Choroid plexus epithelial cell (primary cell): Measurements from ENCODE around the genes SPDL1 and GABRP.

DNA sequence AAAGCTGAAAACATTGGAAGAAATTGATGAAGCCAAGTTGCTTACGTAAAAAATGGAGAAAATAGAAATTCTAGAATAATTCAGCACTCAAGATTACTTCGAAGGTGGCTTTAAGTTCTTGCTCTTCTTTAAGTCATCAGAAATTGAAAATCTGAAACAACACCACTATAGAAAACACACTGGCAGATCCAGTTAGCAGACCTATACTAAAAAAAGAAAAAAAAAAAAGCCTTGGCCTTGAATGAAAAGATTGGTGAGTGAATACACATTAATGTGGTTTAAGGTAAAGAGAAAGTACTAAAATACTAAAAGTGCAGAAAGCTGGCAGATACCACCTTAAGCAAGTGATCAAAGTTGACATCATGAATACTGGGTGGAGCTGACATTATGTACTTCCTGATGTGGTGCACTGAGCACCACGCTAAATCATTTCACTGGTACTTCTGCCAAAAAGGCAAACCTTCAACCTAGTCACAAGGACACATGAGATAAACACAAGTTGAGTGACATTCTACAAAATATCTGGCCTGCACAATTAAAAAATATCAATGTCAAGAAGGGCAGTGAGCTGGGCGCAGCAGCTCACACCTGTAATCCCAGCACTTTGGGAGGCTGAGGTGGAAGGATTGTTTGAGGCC is 33.7 kb upstream of the PANK3 start:
- RRBS, result no CpG with 5 or more reads among the region's 4 CpGs

GRCh38 chr5:168613809-168614465 is 34.8 kb upstream of the PANK3 start:
- RRBS, result no CpG with 5 or more reads among the region's 2 CpGs

DNA sequence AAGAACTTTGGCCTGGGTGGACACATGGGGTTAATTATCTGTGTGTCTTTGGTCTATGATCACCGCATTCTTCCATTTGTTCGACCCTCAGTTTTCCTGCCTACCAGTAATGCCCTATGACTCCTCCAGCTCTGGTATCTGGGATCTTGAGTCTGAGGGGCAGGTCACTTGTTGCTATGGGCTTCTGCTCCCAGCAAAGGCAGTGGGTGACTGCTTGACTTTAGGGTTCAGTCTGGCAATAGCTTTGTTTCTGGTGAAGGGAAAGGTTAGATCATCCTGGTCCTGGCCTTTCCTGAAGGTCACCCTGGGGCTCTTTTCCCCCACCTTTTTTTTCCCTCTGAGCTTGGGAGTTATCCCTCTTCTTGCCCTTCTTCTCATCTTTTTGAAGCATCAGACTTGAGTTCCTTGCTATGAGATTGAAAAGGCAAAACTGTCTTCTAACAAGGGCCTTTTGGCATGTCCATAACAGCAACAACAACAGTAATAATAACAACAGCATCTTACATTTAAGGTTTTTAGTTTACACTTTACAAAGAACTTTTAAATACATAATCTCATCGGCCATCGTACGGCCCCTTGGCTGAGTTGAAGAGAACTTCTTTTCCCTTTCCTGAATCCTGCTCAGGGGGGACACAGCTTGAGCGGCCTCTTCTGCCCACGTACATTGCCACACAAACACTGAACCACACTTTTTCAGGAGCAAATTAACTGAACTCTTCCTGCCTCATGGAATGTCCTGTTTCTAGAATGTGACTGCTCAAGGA is 83.1 kb upstream of the PANK3 start:
- RRBS, result no CpG with 5 or more reads among the region's 7 CpGs

DNA sequence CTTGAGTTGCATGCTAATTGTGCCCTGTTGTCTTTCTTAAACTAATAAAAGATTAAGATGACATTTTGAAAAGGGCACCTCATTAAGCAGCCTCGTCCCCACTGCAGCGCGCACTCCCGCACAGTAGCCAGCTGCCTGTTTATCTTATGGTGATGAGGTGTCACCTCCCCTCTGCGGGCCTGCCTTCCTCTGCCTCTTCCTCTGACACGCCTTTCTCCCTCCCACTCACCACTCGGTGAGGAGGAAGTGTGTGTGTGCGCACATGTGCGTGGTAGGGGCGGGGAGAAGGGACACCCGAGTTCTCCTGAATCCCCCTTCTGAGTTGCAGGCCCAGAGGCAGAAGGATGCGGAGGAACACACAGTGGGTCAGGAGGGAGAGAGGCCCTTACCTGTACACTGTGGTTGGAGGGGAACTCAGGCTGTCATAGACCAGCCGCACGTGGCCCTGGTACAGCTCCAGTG is 104.4 kb upstream of the PANK3 start:
- RRBS, result no CpG with 5 or more reads among the region's 14 CpGs

- RRBS, result 2% methylated on average over 7 of the region's 60 CpGs
Measured at GRCh38 chr5:169583194-169584276, at the start of gene SPDL1. TSS of gene SPDL1 (plus strand) at chr5:169583773.

DNA sequence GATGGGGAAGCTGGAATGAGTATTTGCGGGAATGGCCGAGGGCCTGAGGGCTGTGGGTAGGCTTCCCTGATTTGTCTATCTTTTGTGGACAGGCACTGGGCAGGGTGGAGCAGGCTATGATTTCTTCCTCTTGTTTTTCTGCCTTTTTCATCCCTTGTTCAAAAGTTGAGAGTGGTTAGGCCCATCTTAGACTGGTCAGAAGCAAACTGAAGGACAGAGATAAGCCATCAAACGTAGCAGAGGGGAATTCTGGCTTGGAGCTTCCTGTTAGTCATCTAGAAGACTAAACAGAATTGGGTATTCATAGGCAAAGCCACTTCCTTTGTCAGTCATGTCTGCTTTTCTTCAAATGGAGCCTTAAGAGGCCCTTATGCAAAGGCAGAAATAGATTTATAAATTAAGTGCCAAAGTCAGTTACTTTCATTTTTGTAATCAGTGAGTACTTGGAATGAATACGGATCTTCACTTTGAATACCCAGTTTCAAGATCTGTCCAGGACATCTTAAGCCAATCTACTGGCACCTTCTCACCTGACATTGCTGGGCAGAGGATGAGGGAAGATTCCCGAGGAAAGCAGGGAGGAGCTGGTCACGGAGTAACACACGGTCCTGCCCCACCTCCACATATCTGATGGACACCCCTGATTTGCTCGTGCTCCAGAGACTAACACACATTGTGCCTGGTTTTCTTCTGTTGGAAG is 14.0 kb downstream of the DOCK2 start:
- RRBS, result no CpG with 5 or more reads among the region's 8 CpGs

DNA sequence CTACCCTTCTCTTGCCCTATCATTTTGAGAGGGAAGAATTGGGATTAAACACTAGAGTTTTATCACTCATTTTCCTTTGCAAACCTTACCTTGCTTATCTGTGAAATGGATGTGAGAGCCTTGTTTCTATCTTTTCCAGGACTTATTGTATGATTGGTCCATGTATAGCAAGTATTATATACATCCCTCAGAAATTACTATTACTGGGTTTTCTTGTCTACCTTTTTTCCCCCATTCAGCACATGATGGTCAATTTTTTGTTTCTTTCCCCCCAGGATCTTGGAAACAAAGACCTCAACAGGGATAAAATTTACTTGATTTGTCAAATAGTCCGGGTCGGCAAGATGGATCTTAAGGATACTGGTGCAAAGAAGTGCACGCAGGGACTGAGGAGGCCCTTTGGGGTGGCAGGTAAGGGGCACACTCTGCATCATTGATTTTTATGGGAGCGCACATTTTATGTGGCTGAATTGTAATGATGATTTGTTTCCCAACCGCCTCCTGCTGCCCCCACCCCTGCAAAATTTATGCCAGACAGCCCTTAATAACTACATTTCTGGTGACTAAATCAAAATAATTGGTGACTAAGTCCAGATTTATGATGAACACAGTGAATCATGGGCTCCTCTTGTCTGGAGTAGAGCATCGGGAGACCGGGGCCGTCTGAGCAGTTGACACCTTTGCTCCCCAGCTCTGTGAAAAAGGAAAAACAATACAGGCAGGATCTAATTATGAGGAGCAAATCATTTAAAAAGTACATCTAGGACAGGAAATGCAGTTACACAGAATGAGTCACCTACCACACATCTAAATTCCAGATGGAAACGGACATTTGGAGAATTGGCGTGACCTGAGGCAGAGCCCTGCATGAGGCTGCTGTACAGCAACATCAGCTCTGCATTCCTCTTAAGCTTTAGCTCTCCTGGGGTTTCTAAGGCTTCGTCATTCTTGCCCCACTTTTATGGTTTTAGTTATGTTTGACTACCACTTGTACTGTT is 58.8 kb downstream of the DOCK2 start:
- RRBS, result no CpG with 5 or more reads among the region's 11 CpGs

DNA sequence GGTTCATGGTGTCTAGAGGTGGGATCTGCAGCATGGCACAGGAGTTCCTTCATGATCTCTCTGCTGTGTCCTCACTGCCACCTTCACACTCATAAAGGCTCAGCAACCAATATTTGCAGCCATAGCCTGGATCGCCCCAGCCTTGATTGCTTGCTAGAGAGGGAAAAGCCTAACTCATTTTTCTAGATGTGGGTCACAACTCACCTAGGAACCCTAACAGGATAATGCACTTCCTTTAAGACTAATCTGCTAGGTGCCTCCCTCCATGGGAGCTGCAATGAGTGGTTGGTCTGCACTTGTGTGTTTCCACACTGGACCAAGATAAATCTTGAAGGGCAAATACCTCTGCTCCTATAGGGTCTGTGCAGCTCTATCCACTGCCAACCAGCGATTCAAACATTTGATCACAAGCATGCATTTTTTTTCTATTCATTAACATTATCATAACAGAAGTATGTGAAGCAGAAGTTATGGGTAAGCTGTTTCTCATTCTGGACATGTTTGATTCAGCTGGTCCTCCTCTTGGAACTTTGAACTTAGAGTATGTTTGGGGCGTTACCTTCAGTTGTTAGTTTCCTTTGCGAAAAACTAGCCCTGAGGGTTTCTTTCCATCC is 16.9 kb downstream of the C5orf58 start:
- RRBS, result no CpG with 5 or more reads among the region's 4 CpGs

DNA sequence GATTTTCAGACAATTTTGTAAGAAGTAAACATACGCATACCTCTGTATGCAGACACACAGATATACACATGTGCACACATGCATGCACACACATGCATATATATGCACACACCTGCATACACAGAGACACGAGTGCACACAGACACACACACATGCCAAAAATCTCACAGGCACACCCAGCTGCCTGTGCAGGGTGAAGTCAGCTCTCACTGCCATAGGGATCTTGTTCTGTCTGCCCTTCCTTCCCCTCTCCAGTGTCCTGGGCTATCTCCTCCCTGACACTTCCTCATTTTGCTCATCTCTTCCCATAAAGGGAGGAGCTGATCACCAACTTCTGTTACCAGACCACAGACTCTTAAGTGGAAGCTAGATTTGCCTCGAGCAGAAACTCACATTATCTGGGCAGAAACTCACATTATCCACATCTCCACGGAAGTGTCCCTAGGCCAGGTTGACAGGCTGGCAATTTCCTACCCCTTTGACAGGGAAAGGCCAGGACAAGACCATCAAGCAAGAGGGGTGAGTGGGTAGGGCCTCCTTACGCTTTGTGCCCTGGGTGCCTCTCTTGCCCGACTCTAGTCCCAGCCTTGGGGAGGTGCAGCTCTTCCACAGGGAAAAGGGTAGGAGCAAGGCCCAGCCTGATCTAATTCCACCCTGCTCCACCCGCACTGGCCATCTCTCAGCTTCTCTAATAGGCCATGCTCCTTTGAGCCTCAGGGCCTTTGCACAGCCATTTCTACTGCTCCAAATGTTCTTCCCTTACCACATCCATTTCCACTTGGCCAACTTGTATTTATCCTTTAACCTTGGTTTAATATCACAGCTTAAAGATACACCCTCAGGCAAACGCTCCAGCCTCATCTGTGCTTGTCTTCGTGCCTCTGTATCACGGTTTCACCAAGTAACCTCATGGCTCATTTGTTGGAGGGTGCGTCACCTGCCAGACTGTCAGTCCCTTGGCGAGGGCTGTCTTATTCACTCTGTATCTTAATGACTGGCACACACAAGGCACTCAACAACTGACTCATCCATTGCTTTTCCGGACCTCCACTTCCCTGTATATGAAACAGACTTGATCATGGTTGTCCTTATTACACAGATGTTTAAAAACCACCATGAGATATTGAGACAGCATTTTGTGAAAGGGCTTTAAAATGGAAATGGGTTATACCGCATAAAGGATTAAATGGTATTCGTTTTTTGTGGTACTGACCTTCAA is 28.4 kb downstream of the LCP2 start:
- RRBS, result no CpG with 5 or more reads among the region's 15 CpGs

GRCh38 chr5:170333042-170333814 is 35.7 kb upstream of the LCP2 start:
- RRBS, result no CpG with 5 or more reads among the region's 13 CpGs

DNA sequence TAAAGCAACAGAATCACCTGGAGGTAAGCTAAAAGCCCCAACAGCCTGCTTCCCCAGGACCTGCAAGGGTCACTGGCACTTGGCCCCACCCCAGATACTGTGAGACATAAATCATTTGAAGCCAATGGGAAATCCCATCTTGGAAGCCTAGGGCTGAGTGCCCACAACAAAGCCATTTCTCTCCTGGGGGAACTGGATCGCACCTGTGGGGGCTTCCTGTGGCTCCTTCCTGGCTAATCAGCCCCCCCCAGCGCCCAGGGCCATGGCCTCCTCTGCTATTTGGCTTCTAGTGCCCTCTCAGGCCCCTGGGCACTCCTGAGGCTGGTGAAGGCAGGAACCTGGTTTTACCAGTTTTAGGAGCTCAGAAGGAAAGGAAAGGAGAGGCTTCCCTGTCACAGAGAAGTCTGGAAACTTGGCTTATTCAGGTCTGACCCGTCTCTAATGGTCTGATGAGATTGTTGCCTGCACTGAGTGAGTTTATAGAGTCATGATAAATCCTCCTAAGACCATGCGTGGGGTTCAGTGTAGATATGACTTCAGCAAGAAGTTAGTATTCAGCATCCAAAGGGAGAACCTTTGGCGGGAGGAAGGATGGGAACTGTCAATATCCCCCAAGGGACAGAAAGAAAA is 1.3 kb downstream of the KCNMB1 start:
- RRBS, result no CpG with 5 or more reads among the region's 5 CpGs

- RRBS, result no CpG with 5 or more reads among the region's 8 CpGs
Measured at GRCh38 chr5:170571163-170571897, 67.5 kb downstream of the KCNIP1 start.

GRCh38 chr5:170783400-170783854 is at the start of gene GABRP:
TSS of gene GABRP (plus strand) at chr5:170783725.
- RRBS, result no CpG with 5 or more reads among the region's 7 CpGs

DNA sequence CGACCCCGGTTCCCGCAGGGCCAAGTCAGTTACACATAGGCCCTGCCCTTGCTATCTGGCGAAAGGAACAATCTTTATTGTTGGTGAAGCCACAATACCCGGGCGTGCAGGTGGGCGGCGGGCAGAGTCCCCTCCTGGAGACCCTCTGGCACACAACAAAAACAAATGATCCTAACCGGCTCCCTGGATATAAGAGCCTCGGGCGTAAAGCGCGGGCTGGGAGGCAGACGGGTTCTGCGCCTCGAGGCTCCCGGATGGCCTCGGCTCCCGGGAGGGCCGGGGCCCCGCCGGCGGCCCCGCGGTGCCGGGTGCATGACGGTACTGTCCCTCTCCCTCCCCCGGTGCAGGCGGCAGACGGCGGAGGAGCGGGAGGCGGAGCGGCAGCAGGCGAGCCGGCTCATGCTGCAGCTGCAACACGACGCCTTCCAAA is 2.0 kb downstream of the TLX3 start:
- RRBS, result 2% methylated on average over 24 of the region's 38 CpGs

GRCh38 chr5:171392464-171393127 is 4.9 kb downstream of the NPM1 start:
- RRBS, result no CpG with 5 or more reads among the region's 4 CpGs

DNA sequence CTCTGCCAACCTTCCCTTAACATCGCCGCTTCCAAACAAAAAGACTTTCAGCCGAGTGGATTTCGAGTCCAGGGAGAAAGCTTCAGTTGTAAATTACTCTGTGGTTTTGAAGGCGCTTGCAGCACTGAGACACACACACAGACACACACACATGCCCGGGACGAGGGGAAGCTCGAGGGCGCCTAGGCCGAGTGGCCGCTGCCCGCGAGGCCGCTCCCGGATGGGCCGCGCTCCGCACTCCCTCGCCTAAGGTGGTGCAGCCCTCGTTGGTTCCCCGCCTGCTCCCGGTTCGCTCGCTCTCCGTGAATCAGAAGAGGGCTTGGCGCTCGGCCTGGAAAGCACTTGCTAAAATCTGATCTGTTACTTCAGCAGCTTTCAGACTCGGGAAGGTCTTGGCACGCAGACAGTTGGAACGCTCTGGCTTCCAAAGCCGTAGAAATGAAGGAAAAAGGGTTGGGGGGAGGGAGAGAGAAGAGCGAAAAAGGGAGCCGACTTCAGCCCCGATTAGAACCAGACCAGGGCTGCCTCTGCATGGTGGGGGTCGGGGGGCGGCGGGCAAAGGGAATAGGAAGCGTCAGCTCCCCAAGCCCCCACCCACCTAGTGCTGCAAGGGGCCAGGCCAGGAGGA is 1.5 kb downstream of the FGF18 start:
- RRBS, result 2% methylated on average over 17 of the region's 38 CpGs

- RRBS, result 30% methylated on average over 3 of the region's 43 CpGs
Measured at GRCh38 chr5:171667612-171668431, 117.8 kb upstream of the SMIM23 start.

DNA sequence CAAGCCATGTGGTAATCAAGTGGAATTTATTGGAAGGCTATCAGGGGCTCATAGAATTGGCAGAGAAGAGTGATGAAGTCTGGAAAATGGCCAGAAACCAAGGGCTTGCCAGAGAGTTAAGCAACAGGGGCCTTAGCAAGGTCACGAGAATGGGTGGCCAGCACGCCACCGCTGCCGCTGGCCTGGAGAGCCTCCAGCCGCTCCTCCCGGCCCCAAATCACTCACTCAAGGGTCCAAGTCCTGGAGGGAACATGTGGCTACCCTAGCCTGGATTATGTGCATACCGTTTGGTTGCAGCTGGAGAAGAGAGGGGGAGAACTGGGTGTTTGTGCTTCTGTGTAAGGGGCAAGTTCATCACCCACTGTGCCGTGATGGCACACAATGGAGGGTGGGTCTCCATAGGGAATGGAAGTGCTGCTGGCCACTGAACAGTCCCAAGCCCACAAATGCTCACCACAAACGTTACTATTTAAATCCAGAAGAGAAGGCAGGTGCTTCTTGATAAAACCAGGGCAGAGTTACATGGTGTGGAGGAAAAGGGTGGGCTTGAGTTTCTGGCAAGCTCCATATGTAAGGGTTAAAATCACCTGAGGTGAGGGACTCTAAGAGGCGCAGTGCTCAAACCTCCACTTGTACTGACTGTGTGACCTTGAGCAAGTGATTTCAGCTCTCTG is 47.9 kb upstream of the SMIM23 start:
- RRBS, result no CpG with 5 or more reads among the region's 10 CpGs

- RRBS, result no CpG with 5 or more reads among the region's 18 CpGs
Measured at GRCh38 chr5:172060861-172061603, 54.6 kb upstream of the FBXW11 start.

GRCh38 chr5:172103923-172104537 is 84.0 kb downstream of the STK10 start:
- RRBS, result no CpG with 5 or more reads among the region's 14 CpGs